Body of pancreas (tissue), 2 donors: ENCODE measurements around a stretch of chr10.

- PRO-cap = no peak
- RAMPAGE, long total RNA, 2 experiments = no peak in any of the 2 experiments
Observed at GRCh38 chr10:133352950-133354102, 4.5 kb downstream of the FUOM start.

DNA sequence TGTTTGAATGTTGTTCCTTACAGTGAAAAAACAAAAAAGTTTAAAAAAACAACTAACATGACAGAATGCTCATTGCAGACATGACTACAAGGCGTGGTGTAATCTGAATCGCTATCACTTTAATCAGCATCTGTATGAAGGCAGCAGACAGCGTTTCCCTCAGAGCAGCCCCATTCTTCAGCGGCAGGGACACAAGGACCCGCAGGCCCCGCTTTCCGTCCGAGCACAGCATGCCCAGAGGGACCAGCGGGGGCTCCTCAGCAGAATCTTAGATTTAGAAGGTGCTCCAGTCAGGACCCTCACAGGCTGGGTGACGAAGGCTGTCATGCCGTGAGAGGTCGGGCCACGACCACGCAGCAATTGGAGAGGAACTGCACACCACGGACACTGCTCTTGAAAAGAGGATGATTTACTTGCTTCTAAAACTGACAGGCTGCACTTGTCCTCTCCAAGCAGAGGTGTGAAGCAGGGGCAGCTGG, 4.6 kb upstream of the FUOM start:
- PRO-cap = no peak
- RAMPAGE, long total RNA, 2 experiments = no peak in any of the 2 experiments

DNA sequence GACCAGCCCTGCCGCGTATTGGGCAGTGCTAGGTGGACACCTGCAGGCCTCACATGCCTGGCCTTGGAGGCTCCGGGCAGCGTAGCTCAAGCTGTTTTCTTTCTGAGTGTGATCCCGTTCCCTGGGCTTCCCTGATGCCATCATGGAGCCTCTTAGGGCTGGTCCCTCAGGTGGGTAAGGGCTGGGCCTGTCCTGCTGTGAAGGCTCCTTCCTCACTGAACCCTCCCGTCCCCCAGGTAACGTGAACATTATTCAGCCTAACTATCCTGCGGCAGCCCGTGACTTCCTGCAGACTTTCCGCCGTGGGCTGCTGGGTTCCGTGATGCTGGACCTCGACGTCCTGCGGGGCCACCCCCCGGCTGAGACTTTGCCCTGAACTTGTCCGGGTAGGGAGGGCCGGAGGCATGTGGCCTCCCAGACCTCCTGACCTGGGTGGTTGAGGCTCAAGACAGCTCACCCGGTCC, 4.6 kb downstream of the SPRN start:
- PRO-cap = no peak
- RAMPAGE, long total RNA, 2 experiments = no peak in any of the 2 experiments

- PRO-cap = no peak
- RAMPAGE, long total RNA, 2 experiments = no peak in any of the 2 experiments
Observed at GRCh38 chr10:133445190-133445685, 8.5 kb upstream of the SCART1 start.

- PRO-cap = bidirectional peak, plus-strand start at chr10:133529027, minus-strand start at chr10:133528842
- RAMPAGE, long total RNA, 2 experiments = no peak in any of the 2 experiments
Observed at GRCh38 chr10:133528687-133529755, 1.9 kb downstream of the CYP2E1 start.